Placental pericyte (primary cell): Measurements from ENCODE around the gene ADGRL2.

DNA sequence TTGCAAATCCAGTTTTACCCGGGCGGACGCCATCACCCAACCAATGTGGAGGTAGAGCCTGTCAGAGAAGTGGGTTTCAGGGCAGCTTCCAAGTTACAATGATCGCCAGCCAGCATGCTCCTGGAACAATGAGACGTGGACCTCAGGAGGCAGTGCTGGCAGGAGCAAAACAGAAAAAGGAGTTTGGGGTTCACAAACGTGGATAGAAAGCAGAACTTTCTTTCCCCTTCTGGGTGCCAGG lies 488.6 kb upstream of the ADGRL2 start:
- CAGE, long polyA plus RNA: no peak

- CAGE, long polyA plus RNA: no peak
Observed at GRCh38 chr1:81800787-81801641, at the start of gene ADGRL2. TSS of gene ADGRL2 (plus strand) at chr1:81800934.

- CAGE, long polyA plus RNA: no peak
Observed at GRCh38 chr1:81801642-81802583, 1.2 kb downstream of the ADGRL2 start.

- CAGE, long polyA plus RNA: no peak
Observed at GRCh38 chr1:81808595-81809466, 8.1 kb downstream of the ADGRL2 start.

DNA sequence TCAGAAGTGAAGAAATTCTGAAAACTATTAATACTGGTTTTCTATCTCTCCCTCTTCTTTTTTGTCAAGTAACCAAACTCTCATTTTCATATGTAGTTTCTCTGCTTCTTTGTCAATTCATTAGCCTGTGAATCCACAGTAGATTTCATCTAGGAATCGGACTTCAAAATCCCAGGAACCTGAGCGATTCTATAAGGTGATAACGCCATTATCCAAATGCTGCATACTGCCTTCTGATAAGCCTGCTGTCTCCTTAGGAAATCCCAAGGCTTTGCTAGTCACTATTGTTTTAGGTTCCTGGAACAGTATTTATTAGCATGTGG lies 324.9 kb downstream of the ADGRL2 start:
- CAGE, long polyA plus RNA: no peak

GRCh38 chr1:83151039-83151587 lies 847.8 kb downstream of the TTLL7 start:
- CAGE, long polyA plus RNA: no peak

DNA sequence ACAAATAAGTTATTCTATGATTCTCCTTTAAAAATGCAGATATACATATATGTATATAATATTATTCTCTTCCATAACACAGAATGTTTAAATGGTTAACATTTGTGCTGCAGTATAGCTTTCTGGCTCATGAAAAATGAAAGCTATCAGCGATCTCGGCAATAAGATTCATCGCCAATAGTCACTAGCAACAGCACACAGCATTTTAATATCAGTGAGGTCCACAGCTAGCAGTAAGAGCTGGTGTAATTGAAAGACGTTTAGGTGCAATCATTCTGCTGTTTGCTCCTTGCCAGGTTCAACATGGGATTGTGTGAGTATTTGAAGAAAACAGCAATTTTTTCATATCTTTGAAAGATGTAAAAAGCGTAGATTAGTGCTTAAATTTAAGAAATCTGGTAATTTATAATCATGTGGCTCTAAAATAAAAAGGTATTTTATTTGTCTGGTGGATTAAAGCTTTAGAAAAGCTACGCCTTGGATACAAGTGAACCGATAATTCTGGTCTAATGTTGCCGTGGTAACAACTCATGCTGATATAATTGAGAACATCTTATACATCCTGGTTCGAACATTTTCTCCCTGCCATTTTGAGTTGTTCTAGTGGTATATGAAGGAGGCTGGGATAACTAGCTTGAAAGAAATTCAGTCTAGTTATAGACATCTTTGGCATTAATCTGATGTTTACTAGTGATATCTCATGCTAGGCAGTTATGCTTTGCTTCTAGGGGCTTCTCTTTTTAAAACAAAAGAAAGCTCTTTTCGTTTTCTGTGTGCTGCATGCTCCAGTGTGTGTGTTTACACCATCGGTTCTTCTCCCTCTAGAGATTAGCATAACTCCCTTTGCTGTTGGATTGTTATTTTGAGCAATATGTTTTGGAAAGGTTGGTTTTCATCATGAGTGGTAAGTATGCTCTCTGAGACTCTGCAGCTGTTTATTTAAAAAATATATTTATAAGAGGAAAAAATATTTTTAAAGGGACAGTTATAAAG lies 20.3 kb downstream of the PRKACB start:
- CAGE, long polyA plus RNA: no peak

GRCh38 chr1:84253697-84254316 lies 47.7 kb upstream of the SAMD13 start:
- CAGE, long polyA plus RNA: no peak

GRCh38 chr1:84271415-84272048 lies 30.0 kb upstream of the SAMD13 start:
- CAGE, long polyA plus RNA: no peak

DNA sequence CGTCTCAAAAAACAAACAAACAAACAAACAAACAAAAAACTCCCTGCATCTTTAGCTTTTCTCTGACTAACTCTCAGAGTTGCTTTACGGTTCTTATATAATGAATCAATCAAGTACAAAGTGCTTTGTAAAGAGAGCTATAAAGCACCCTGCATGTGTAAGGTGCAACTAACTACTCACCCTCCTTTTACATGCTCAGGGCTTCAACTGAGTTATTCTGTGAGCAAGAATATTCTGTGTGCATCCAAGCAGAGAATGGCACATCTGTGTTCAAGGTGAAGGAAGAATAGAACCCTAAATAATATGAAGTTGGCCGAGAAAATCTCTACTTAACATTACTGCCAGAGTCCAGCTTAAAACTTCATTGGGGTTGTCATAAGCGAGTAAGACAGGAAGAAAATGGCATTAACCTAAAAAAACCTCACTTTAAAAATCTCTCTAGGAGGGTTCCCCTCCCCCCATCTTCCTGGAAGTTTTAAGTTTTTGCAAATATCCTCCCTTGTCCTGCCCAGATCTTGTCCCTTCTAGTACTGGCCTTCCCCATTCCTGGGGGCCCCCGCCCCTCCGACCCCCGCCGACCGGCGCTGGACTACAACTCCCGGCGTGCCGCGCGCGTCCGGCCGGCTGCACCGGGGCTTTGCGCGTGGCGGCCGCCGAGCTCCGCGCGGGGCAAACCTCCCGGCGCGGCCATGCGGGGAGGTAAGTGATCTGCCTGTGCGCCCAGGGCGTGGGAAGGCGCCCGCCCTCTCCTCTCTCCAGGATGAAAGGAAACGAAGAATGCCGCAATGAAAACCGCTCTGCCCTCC lies 3.4 kb upstream of the SAMD13 start:
- CAGE, long polyA plus RNA: no peak

DNA sequence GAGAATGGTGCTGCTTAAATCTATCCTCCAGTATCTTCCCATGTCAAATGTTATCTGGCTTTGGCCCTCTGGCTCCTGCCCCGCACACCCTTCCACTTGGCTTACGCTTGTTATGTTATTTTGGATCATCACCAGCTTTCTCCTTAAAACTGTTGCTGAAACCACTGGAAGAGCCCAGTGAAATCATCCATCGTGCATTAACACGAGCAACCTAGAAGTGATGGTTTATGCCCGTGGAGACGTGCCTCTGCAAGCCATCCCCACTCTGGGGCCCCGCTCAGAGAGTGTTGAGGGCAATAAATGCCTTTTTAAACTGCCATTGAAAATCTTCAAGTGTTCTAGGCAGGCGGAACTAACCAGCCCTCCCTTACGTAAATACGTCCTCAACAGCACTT lies 20.2 kb downstream of the SAMD13 start:
- CAGE, long polyA plus RNA: no peak

- CAGE, long polyA plus RNA: no peak
Observed at GRCh38 chr1:84758846-84759820, 68.9 kb upstream of the SSX2IP start.

- CAGE, long polyA plus RNA: no peak
Observed at GRCh38 chr1:84862605-84863179, 30.3 kb downstream of the LPAR3 start.

DNA sequence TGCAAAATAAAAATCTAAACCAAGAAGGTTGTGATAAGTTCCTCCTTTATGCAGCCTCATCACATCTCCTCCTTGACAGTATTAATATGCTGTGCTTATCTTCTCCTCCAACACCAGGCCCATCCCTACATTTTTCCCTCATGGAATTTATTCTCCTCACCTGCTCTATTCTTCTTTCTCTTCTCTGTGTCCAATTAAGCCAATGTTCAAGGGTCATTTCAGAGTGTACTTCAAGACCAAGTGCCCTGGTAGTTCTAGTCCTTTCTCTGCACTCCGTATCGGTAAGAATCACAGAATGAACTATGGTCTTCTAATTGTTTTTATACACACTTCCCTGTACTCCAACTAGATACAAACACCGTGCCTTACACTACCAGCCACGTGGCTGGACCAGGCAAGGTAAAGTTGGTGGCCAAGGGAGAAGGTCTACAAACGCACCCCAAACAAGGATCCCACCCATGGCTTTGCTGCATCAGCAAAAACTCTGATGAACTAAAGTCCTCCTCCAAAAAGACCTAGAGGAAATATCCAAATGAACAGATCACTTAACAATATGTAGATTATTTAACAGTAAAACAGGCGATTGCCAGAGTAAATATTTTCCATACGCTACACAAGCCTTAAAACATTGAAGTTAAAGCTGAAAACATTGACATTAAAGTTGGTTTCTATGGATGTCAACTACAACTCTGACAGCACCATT lies 40.1 kb upstream of the LPAR3 start:
- CAGE, long polyA plus RNA: no peak

DNA sequence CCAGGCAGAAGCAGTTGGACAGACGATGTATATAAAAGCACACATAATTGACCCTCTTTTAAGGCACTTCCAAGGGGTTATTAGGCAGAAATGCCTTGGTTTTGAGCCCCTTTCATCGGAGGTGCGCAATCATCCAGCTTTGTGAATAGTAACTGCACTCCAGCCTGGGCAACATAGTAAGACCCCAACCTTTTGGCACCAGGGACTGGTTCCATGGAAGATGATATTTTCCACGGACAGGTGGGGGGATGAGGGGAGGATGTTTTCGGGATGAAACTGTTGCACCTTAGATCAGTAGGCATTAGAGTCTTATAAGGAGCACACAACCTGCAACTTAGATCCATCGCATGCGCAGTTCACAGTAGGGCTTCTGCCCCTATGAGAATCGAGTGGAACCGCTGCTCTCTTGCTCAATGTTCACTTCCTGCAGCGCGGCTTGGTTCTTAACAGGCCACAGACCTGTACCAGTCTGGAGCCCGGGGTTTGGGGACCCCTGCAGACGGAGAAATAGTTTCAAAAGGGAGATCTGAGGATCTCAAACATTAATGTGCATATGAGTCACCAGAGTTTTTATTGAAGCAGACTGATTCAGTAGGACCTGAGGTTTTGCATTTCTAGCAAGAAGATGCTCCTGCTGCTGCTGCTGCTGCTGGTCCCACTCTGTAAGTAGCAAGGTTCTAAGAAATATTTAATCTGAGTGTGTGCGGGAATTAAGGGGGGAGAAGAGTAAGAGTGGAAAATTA lies 1.9 kb upstream of the MCOLN2 start:
- CAGE, long polyA plus RNA: no peak

DNA sequence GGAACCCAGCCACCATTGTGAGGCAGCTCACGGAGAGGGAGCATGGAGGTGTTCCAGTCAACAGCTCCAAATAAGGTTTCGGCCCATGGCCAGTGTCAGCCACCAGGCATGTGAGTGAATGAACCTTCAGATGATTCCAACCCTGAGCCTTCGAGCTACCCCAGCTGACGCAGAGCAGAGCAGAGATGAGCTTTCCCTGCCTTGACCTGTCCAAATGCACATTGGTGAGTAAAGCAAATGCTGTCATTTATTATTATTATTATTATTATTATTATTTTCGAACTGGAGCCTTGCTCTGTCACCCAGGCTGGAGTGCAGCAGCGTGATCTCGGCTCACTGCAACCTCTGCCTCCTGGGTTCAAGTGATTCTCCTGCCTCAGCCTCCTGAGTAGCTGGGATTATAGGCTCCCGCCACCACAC lies 57.9 kb downstream of the SYDE2 start:
- CAGE, long polyA plus RNA: no peak

GRCh38 chr1:85440065-85440361 lies 24.9 kb downstream of the DDAH1 start:
- CAGE, long polyA plus RNA: no peak

DNA sequence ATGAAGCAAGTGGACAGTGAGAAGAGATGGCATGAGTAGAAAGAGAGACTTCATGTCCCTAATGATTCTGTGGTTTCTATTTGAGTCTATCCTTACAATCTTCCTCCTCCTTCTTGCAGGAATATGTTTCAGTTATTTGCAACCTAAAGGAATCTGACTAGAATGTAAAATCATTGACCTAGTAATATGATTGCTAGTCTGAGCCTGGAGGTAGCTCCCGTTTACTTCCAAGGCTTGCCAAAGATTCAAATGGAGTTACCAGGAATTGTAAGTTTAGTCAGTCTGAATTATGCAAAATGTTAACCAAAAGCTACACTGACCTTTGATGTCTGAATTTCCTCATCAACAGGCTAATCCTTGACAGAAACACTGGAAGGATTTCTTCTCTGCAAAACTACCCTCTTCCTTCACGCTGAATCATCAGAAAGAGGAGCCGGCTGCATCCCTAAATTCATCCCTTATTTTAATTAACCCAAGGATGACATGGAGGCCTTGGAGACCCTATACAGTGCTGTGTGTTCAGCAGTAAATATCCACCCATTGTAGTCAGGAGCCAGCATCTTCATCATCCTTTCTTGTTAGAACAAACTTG lies 17.4 kb downstream of the DDAH1 start:
- CAGE, long polyA plus RNA: no peak

GRCh38 chr1:85448456-85448942 lies 16.5 kb downstream of the DDAH1 start:
- CAGE, long polyA plus RNA: no peak

DNA sequence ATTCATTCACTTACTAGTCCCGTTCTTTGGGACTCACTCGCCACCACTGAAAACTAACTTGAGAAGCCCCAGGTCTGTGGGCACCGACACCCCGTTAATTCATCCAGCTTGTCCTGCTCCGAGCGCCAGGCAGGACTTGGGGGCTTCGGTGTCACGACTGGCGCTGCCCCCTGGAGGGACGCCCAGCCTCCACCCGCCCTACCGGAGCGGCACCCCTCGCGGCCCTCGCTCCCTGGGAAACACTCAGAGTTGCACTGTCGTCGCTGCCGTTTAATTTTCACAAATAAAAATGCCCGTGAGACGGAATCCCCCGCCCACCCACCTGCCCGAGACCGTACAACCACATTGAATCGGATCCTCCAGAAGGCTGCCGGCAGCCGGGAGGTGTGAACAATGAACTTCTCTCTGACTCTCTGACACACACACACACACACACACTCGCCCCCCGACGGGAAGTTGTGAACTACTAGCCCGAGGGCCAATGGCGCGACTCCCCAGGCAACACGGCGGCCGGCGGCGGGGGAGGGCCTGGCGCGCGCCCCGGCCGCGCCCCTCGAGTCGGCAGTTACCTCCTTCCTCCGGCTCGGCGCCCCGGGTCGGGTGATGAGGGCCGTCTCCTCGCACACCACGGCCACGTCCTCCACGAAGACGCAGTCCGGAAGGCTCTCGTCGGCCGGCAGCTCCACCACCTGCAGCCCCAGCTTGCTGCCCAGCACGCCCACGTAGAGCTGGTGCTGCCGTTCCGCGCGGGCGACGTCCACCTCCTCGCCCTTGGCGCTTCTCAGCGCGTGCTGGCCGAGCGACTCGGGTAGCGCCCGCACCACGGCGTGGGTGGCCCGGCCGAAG lies 562 bp downstream of the DDAH1 start:
- CAGE, long polyA plus RNA: no peak